BJ (cell line): ENCODE results near the gene FECH.

GRCh38 chr18:54948443-54949019, 10.7 kb downstream of the CCDC68 start:
- CAGE, long polyA plus RNA, result no peak
- RRBS, result no CpG with 5 or more reads among the region's 3 CpGs

DNA sequence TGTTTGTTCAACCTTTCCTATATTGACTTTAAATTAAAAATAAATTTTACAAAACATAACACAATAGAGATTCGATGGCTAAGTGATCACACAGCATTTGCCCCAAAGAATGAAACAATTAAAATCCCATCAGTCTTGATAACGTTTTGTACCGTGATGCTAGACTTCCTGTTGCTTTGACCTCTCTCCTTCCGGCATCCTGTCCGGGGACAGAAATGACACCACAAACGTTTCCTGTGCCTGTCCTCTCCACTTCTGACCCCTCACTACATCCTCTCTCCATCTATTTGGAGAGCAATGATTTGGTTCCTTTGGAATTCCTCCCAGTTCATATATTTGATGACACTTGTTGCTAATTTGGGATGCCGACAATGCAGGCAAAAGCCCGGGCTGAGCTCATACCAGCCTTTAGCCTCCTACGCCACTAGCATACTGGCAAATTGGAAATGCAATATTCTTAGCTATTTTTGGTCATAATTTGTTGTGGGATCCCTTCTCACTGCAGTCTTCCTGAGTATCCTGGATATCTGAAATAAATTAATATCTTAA, 151.2 kb upstream of the CCDC68 start:
- CAGE, long polyA plus RNA, result no peak
- RRBS, result no CpG with 5 or more reads among the region's 9 CpGs

GRCh38 chr18:55322106-55323056, 265.6 kb downstream of the TCF4 start:
- CAGE, long polyA plus RNA, result no peak
- RRBS, result no CpG with 5 or more reads among the region's 37 CpGs

- CAGE, long polyA plus RNA, result no peak
- RRBS, result no CpG with 5 or more reads among the region's 9 CpGs
Observed at GRCh38 chr18:55323096-55323694, 264.8 kb downstream of the TCF4 start.

DNA sequence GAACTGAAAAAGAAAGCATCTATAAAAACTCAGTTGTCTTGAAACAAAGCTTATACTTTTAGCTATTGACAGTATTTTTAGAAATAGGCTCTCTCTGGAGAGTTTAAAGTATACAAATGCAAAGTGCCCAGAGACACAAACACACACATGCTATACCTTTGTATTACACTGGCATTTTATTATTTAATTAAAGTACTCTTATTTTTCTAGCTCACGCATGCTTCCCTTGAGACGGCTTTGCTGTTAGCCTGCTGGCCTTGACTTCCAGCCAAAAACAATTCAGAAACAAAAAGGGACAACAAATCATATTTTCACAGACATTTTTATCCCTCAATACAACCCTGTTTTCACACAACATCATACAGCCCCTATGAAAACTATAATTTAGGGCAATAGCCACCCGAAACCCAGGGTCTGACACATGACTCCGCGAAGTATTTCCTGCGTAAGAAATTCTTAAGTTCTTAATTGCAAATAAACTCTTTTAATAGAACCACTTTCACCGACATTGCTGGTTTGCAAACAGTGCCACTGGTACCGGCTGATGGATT, 185.2 kb downstream of the TCF4 start:
- CAGE, long polyA plus RNA, result no peak
- RRBS, result 0% methylated on average over 1 of the region's 8 CpGs

GRCh38 chr18:55451981-55452435, 136.0 kb downstream of the TCF4 start:
- CAGE, long polyA plus RNA, result no peak

DNA sequence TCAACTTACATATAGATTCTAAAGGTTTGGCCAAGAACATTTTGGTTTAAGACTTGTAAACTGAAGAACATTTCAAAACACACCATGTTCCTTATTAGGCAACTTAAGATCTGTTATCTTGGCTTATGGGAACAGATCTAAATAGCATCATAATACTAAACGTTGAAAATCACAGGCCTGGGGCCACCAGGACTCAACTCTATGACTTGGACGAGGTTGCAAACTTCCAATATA, 8.5 kb downstream of the TCF4 start:
- CAGE, long polyA plus RNA, result no peak
- RRBS, result no CpG with 5 or more reads among the region's 2 CpGs

GRCh38 chr18:55863517-55864251, 275.7 kb upstream of the TCF4 start:
- CAGE, long polyA plus RNA, result no peak
- RRBS, result no CpG with 5 or more reads among the region's 12 CpGs

DNA sequence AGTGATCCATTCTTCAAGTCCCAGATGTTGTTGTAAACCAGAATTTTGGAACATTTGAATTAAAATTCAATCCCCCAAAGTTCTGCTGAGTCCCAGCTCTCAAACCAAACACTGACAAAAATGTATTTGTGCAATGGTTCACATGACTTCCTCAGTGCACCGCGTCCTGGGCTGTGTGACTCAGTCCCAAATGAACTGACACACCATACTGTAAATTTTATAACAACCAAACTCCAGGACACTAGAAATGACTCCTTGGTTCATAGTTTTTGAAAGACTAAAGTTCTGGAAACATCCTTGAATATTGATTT, 281.9 kb upstream of the TCF4 start:
- CAGE, long polyA plus RNA, result no peak
- RRBS, result no CpG with 5 or more reads among the region's 2 CpGs

GRCh38 chr18:56606643-56607164, 31.7 kb downstream of the TXNL1 start:
- CAGE, long polyA plus RNA, result no peak
- RRBS, result no CpG with 5 or more reads among the region's 4 CpGs

DNA sequence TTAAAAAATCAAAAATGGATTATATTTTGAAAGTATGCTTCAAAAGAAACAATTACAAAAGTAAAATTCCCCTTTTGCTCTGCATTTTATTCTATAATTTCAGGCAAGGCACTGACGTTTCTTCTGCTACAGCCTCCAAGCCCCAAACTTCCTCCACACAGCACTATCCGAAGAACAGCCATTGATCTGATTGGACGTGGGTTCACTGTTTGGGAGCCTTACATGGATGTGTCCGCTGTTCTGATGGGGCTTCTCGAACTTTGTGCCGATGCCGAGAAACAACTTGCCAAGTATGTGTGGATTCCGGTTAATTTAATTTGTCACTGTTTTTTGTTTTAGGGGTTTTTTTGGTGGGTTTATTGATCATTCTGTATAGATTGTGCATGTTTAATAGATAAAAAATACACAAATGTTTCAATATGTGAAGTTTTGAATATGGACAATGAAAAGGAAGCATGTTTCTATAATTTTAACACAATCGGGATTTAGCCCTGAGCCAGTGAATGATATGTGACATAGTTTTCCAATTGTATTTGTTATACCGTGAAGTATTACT, 223.0 kb upstream of the BOD1L2 start:
- CAGE, long polyA plus RNA, result no peak
- RRBS, result no CpG with 5 or more reads among the region's 10 CpGs

- CAGE, long polyA plus RNA, result no peak
- RRBS, result no CpG with 5 or more reads among the region's 3 CpGs
Observed at GRCh38 chr18:57137570-57138018, 9.3 kb upstream of the BOD1L2 start.

- CAGE, long polyA plus RNA, result no peak
- RRBS, result no CpG with 5 or more reads among the region's 41 CpGs
Observed at GRCh38 chr18:57429901-57431105, 4.9 kb upstream of the ONECUT2 start.

DNA sequence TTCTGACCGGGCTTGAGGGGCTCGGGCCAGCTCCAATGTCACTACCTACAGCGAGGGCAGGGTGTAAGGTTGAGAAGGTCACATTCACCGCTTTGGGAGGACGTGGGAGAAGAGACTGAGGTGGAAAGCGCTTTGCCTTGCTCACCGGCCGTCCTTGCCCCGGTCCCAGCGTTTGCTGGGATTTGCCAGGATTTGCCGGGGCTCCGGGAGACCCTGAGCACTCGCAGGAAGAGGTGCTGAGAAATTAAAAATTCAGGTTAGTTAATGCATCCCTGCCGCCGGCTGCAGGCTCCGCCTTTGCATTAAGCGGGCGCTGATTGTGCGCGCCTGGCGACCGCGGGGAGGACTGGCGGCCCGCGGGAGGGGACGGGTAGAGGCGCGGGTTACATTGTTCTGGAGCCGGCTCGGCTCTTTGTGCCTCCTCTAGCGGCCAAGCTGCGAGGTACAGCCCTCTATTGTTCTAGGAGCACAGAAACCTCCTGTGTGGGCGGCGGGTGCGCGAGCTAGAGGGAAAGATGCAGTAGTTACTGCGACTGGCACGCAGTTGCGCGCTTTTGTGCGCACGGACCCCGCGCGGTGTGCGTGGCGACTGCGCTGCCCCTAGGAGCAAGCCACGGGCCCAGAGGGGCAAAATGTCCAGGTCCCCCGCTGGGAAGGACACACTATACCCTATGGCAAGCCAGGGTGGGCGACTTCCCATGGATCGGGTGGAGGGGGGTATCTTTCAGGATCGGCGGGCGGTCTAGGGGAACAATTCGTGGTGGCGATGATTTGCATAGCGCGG, 2.6 kb downstream of the ONECUT2 start:
- CAGE, long polyA plus RNA, result no peak
- RRBS, result under 1% methylated on average over 5 of the region's 60 CpGs

GRCh38 chr18:57533045-57533449, 53.5 kb downstream of the FECH start:
- CAGE, long polyA plus RNA, result no peak
- RRBS, result no CpG with 5 or more reads among the region's 7 CpGs

GRCh38 chr18:57586239-57587371, at the start of gene FECH:
Gene FECH, minus strand, starts transcription at chr18:57586702.
- CAGE, long polyA plus RNA, result start-site peak on the minus strand at chr18:57586603-57586714, 425 and 464 reads in 2 replicates
- RRBS, result 1% methylated on average over 39 of the region's 89 CpGs

DNA sequence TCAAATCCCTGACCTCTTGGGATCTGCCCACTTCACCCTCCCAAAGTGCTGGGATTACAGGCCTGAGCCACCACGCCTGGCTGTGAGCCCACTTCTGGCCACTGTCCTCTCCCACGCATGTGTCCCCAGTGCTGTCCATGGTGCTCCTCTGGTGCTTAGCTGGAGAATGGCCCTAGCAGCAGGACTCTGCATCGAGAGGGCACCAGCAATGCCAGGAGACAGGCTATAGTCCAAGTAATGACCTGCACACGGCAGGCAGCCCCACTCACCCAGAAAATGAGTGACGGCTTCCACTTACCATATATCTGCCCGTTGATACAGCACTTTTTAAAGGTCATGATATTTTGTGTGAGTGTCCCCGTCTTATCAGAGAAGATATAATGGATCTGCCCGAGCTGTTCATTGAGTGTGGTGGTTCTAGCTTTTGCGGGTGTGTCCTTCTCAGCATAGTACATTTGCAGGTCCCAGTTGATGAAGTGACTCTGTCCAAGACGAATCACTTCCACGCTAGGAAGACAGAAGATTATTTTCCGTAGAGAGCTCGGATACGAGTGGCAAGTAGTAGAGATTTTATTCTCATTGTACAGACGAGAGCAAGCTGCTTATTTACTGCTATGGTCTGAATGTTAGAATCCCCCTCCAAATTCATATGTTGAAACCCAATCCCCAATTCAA, 66.5 kb upstream of the NARS1 start:
- CAGE, long polyA plus RNA, result no peak
- RRBS, result no CpG with 5 or more reads among the region's 15 CpGs

DNA sequence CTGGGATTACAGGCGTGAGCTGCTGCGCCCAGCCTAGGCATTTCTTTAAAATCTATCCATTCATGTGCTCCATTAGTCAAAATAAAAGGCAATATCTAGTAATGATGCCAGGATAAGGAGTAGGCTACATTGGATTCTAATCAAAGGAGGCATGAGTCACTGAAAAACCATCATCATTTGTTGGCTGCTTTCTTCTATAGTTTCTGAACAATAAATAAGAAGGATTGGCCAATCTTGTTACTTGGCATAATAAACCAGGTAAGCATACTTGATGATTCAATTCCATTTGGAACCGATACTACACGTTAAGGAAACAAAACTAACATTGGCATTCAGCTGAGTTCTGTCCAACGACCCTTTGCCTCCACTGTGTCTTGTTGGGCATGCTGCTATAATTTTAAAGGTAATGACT, 27.2 kb downstream of the ATP8B1 start:
- CAGE, long polyA plus RNA, result no peak
- RRBS, result no CpG with 5 or more reads among the region's 5 CpGs

DNA sequence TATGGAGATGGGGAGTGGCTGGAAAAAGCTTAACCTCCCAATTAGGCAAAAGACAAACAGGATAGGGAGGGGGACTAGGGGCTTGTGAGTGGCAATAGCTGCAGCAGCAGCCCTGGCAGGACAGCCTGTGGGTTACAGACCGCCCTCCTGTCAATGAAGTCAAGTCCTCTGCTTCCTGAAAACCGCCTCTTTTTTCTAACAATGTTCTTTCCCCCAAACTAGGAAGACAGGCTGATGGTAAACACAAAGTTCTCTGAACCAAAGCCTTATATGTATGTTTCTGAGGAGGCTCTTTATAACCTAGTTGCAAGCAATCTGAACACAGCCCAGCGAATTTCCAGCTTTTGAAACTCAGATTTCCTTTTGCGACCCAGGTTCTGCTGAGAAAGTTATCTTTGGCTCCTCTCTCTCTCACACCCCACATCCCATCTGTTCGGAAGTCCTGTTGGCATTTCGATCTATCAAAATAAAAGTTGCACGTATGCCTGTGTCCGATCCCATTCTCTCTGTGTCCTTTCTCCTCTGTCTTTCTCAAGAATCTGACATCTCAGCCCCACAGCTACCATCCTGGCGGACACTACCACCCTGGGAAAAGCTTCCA, 10.2 kb downstream of the ATP8B1 start:
- CAGE, long polyA plus RNA, result no peak
- RRBS, result no CpG with 5 or more reads among the region's 9 CpGs

GRCh38 chr18:57902264-57902695, 99.2 kb upstream of the ATP8B1 start:
- CAGE, long polyA plus RNA, result no peak
- RRBS, result no CpG with 5 or more reads among the region's 4 CpGs